ENCODE measurements around the genes ENPP7 and CBX4.

- RRBS, result no CpG with 5 or more reads among the region's 6 CpGs
Observed at GRCh38 chr17:79023135-79023527, 838 bp upstream of the C1QTNF1 start.

DNA sequence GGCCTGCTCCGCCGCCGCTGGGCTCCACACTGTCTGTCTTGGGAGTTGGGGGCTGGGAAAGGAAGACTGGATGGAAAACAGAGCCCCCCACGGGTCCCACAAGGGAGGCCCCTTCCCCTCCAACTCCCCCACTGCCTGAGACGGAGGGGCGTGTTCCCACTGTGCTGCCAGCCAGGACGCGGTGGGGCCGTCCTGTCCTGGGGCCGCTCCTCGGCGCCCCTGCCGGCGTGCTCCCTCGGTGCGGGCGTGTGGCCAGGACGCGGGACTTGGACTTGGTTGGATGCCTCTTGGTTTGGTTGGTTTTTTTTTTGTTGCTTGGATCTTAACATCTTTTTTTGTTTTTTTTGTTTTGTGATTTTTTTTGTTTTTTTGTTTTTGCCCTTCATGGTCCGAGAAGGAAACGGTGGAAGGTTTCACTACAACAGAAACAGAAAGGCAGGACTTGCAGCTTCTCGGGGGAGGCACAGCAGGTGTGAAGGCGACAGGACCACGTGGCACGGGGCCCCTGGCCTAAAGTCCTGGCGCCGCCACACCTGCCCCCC lies 15.9 kb downstream of the ENGASE start:
- RRBS, result no CpG with 5 or more reads among the region's 27 CpGs

DNA sequence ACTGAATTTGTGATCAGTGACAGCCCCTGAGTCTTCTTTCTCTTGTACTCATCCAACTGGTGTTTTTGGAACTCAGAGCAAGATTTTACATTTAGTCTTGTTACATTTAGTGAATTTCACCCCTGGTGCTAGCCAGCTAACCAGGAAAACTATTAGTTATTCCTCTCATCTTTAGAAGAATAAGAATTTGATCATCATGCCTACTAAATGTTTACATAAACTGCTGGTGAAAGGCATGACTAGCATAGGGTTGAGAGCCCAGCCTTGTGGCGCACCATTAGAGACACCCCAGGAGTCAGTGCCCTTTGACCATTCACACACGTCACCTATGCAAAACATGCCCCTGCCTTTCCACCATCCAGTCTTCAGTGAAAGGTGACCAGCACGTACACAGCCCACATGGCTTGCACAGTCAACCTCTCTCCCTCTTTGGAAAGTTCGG lies 150.2 kb downstream of the ENGASE start:
- RRBS, result no CpG with 5 or more reads among the region's 4 CpGs

DNA sequence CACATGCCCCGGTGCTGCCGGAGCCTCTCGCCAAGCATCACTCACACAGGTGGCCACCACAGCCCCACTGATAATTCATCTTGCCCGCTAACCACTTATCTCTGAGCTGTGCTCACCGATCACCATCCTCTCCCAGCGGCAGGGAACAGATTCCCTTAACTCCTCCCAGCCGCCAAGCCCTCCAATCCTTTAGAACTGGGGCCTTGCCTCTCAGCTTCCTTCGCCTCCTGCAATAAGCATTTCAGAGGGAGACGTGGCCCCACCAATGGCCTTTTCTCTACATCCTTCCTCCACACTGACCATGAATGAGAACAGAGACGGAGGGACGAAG lies 222.1 kb downstream of the RBFOX3 start:
- RRBS, result 12% methylated on average over 1 of the region's 11 CpGs

GRCh38 chr17:79730686-79731397 lies at the start of gene ENPP7:
TSS of gene ENPP7 (plus strand) at chr17:79730943.
- RRBS, result 97% methylated on average over 5 of the region's 30 CpGs

DNA sequence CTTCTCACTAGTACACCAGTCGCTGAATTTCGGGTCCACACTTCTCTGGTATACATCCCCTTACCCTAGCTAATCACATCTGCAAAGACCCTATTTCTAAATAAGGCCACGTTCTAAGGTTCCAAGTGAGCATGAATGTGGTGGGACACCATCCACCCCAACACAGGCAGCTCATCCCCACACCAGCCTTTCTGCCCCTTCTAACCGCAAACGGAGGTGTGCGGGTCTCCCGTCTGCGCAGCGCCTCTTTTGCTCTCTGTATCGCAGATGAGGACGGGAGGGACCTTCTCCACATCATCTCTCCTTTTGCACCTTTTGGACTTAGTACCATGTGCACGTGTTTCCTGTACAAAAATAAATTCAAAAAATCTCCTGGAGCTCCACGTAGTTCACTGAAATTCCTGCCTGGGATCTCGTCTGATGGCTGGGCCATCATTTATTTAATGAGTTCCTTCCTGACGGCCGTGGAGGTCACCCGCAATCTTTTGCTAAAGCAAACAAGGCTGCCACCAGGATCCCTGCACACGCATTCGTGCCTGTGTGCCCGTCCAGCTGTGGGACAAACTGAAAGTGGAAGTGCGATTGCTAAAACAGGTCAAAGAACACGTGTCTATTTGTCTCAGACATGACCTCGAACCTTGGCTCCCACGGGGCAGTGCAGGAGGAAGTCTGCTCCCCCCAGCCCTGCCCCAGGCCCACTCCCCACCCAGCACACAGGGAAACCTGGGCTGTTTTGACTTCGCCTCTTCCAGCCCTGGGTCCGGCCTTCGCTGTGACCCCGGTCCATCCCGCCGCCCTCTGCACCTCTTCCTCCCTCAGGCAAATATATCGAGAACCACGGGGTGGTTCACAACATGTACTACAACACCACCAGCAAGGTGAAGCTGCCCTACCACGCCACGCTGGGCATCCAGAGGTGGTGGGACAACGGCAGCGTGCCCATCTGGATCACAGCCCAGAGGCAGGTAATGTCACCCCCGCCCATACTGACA lies 2.2 kb downstream of the ENPP7 start:
- RRBS, result no CpG with 5 or more reads among the region's 37 CpGs

DNA sequence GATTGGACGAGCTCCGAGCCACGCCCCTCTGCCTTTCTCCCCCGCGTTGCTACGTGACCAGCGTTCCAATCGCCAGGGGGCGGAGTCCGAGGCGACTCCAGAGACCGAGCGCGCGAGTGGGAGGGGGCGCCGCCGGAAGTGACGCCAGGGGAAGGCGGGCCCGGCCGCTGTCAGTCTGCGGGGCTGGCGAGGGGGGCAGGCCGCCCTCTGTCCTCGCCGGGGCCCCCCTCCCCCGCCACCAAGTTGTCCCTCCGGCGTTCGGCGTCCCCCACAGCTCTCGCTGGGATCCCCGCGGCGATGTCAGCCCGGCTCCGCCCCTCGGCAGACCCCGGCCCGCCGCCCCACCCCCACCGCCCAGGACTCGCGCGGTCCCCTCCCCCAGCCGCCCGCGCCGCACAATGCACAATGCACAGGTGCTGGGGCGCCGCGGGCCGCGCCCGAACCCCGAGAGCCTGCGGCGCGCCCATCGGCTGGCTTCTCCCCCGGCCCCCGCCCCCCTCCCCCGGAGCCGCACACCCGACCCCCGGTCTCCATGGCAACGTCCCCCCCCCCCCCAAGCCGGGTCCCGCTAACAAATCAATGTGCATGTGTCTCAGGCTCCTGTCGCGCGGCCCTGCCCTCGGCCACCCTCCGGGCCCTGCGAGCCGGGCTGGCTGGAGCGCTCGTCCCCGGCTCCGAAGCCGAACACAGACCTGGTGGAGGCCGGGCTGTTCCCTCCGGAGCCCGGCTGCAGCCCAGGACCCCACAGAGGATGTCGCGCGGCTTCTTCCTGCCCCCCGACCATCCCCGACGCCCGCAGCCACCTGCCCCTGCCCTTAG lies 583 bp upstream of the CBX8 start:
- RRBS, result 2% methylated on average over 24 of the region's 92 CpGs

DNA sequence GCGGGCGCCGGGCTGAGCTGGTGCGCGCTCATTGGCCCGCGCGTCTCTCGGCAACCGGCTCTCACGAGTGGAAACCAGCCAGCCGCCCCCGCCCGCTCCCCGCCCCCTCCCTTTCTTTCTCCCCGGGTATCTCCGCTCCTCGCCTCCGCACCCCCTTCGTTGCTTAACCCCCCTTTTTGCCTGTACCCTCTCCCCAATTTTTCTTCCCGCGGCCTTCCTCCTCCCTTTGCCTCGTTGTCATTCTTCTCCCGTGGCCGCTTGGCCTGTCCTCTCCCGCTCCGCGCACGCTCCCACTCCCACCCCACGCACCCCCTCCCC lies 13.4 kb upstream of the CBX8 start:
- RRBS, result 2% methylated on average over 14 of the region's 30 CpGs

- RRBS, result no CpG with 5 or more reads among the region's 8 CpGs
Observed at GRCh38 chr17:79830544-79831212, 8.6 kb downstream of the CBX4 start.

GRCh38 chr17:79833703-79833829 lies 5.7 kb downstream of the CBX4 start:
- RRBS, result 82% methylated on average over 11 of the region's 12 CpGs

- RRBS, result 4% methylated on average over 4 of the region's 23 CpGs
Observed at GRCh38 chr17:79839366-79839514, at the start of gene CBX4. TSS of gene CBX4 (minus strand) at chr17:79839440.

DNA sequence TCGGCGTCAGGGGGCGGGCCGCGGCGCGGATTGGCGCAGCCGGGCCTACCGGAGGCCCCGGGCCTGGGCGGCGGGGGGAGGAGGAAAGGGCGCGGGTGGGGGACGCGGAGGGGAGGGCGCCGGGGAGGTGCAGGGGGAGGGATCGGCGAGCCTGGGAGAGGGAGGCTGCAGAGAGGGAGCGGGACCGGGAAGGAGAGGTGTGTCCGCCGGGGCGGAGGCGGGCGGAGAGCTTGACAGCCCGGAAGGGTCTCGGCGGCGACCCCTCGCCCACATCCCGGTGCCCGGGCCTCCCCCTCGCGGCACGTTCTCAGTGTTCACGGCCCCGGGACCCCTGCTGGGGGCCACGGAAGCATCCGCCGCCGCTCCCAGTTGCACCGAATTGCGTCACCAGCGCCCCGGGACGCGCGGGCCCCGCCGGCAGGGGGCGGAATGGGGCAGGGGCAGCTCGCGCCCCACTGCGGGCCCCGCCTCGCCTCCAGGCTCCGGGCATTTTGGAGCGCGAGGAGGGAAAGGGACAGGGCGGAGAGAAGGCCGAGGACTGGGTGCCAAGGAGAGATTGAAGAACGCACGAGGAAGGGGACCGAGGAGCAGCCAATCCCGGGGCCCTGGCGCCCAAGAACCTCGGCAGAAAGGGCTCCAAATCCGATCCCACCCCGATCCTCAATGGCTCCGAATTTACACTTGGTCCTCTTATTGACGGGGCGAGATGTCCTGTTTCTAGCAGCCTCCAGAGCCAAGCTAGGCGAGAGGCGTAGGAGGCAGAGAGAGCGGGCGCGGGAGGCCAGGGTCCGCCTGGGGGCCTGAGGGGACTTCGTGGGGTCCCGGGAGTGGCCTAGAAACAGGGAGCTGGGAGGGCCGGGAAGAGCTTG lies 509 bp upstream of the CBX4 start:
- RRBS, result 2% methylated on average over 48 of the region's 84 CpGs

- RRBS, result no CpG with 5 or more reads among the region's 17 CpGs
Observed at GRCh38 chr17:79937417-79938006, 98.2 kb downstream of the TBC1D16 start.

GRCh38 chr17:79949883-79950733 lies 85.6 kb downstream of the TBC1D16 start:
- RRBS, result no CpG with 5 or more reads among the region's 44 CpGs

GRCh38 chr17:79977882-79978466 lies 57.7 kb downstream of the TBC1D16 start:
- RRBS, result 86% methylated on average over 4 of the region's 32 CpGs

DNA sequence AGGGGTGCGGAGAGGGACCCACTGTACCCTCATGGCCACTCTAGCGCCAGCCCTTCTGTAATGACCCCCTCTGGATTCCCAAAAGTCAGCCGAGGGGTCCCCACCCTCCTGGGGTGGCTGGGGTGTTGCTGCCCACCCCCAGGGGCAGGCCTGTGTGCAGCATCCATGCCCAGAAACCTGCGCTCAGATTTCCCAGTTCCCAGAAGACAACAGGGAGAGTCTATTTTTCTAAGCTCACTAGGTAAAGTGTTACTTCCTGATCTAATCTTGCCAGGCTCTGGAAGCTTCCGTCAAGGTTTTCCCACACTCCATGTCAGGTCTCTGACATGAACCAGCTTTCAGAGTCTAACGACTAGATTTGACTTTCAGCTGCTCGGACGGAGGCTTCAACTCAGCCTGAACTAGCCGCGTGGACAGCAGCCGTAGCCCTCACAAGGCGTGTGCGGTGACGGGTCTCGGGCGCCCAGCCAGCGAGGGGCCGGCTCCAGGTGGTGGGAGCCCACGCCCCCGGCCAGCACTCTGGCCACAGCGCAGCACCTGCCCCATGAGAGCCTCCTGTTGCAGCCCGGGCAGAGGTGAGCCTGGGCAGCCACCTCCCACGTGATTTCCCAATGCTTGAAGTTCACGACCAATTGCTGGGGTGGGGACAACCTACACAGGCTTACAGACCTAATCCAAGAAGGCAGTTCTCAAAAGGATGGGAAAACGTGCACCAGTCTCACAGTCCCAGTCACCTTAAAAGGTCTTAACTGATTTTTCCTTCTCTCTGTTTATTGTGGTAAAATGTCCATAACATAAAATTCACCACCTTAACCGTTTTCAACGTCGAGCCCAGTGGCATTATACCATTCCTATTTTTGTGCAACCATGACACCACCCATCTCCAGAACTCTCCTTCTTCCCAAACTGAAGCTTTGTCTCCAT lies 45.6 kb downstream of the TBC1D16 start:
- RRBS, result 72% methylated on average over 3 of the region's 28 CpGs

- RRBS, result no CpG with 5 or more reads among the region's 24 CpGs
Observed at GRCh38 chr17:80086023-80086653, 15.2 kb upstream of the GAA start.

GRCh38 chr17:80145326-80145705 lies 1.6 kb downstream of the EIF4A3 start:
- RRBS, result no CpG with 5 or more reads among the region's 3 CpGs

DNA sequence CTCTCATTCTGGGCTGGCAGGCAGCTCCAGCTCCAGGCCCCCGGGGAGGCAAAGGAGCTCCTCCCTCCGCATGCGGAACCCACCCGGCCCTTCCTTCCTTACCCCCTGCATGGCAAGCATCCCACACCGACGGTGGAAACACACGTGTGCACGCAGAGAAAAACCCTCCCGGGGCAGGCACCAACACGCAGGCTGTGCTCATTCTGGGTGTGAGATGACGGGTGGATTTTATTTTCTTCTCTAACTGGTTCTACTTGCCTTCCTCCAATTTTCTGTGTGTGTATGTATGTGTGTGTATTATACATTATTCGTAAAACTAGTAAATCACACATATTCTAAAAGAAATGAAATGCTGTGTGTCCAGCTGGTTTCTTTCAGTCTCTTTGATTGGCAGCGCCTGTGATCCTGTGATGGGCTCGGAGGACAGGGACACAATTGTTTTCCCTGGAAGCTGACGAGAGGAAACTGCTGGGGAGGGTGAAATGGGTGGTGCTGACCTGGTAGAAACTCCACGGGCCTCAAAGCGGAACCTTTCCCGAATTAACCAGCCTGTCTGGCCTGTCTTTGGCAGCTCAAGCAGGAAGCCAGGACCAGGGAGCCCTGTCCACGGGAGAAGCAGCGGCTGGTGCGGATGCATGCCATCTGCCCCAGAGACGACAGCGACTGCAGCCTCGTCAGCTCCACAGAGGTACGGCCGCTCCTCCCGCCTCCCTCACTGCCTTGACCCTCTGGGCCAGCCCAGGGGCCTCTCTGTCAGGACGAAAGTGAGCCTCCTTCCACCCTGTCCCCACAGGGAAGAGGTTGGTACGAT lies 22.3 kb downstream of the CARD14 start:
- RRBS, result 37% methylated on average over 6 of the region's 29 CpGs

- RRBS, result 80% methylated on average over 3 of the region's 25 CpGs
Observed at GRCh38 chr17:80221241-80221926, 1.2 kb downstream of the SLC26A11 start.

Data from iris pigment epithelial cell (primary cell).